ENCODE measurements around a stretch of chr16.

DNA sequence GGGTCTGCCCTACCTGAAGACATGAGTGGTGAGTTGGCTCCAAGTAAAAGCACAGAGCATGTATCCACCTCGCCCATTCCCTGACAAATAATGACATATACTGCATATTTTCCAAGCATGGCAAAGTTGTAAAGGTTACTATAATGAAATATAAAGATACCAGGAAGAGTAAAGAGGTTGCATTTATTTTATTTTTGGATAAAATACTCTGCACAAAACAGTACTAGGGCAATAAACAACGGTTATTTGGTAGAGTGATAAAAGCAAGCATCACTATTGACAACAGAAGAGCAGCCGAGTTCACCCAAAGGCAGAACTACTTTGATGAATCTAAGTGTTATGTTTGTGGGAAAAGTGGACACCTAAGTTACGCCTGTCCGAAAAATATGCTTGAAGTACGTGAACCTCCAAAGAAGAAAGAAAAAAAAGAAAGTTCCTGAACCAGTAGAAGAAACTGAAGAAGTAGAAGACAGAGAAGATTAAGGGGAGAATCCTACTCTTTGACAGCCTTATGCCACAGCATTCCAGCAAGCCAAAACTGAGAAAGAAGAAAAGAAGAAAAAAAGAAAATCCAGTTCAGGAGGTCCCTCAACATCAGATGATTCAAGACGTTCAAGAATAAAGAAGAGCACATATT is 46.8 kb upstream of the VPS4A start:
- RRBS, 2 experiments, result no CpG with 5 or more reads among the region's 7 CpGs

- RRBS, 2 experiments, result no CpG with 5 or more reads among the region's 13 CpGs
Observed at GRCh38 chr16:69322286-69322986, 8.0 kb downstream of the PDF start.

DNA sequence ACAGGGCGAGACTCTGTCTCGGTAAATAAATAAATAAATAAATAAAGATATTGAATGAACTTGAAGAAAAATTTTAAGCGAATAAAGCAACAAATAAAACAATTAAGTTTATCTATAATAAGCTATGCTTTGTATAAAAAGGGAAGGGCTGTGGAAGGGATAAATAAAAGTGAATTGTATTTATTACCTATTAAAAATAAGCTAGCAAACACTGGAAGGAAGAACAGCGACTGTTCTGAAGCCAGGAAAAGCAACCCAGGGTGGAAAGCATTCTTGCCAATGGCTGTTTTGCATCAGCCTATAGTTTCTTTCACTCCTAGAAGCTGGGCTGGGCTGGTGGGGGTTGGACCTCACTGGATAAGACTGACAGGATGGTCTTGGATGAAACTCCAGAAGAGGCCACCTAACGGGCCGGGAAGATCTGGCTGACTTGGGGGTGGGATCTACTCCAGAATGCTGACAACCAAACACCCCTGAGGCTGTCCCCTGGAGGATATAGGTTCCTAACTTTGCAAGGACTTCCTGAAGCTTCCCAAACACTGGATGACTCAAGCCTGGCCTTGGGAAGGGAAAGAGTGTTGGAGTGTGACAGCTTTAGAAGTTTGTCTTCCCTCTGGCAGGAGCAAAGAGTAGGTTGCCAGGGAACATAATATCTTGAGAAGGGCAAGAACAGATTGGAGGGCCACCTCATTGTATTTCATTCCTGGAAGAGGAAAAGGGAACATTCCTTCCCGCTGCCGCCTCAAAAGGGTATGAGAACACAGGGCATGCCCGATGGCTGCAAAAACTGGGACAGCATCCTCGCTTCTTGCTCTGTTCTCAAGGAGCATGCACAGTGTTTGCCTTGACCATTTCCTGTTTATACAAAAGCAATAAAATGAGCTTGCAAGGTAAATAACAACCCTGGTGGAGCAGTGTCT is 6.9 kb upstream of the CYB5B start:
- RRBS, 2 experiments, result no CpG with 5 or more reads among the region's 10 CpGs

DNA sequence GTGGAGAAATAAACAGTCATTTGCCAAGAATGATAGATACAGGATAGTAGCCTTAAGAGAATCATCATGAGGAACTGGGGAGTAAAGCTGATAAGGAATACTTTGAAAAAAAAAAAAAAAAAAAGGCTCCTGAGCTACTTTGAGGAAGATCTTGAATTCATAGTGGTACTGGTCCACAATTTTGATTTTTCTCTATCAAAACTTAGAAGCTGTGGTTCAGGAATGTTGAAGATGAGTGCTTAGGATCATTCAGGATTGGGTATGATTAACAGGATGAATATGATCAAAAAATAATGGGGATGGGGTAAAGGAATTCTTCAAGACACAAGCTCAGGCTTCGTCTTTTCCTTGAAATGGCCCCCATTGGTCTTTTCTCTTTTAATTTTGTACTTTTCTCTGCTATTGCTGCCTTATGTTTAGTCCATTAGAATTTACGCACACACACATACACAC is 34.9 kb downstream of the NFAT5 start:
- RRBS, 2 experiments, result no CpG with 5 or more reads among the region's 2 CpGs

- RRBS, 2 experiments, result no CpG with 5 or more reads among the region's 12 CpGs
Observed at GRCh38 chr16:69725755-69726054, 655 bp downstream of the NQO1 start.

DNA sequence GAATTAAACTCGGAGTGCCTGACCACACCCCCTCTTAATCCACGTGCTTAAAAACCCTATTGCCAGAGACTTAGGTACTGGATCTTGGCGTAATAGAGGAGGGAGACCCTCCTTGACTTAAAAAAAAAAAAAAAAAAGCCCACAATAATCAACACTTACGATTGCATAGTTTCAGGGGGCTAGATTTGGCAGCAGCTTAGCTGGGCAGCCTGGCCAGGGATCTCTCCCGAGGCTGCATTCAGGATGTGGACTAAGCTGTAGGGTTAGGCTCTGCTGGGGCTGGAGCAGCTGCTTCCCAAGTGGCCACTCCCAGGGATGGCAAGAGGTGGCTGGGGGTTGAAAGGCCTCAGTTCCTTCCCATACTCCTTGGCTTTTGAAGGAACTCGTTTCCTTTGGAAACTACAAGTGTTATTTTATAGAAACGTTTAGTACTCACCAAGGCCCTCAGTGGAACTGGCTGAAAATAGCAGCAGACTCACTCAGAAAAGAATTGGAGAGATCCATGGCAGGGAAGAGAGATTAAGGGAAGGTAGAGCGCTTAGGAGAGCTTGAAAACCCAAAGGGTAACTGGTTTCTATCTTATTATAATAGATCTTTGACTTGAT is 76.3 kb downstream of the WWP2 start:
- RRBS, 2 experiments, result no CpG with 5 or more reads among the region's 8 CpGs

- RRBS, 2 experiments, result no CpG with 5 or more reads among the region's 4 CpGs
Observed at GRCh38 chr16:69840666-69841022, 78.5 kb downstream of the WWP2 start.

DNA sequence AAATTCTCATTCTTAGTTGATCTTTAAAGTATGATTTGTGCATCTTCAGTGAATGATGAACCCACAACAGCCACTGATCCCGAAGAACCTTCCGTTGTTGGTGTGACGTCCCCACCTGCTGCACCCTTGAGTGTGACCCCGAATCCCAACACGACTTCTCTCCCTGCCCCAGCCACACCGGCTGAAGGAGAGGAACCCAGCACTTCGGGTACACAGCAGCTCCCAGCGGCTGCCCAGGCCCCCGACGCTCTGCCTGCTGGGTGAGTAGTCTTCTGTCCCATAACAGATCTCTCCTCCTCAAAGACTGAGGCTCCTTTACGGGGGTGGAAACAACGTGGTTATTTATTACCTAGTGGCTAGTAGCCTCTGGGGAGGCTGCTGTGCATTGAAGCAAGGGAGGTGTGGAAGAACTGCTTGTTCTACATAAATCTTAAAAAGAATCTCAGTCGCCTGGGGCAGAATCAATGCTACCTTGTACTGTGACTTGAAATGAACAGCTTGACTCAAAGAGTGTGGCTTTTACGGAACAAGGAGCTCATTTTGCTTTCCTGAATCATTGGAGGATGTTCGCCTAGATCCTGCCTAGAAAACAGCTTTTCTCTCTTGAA is 63.0 kb upstream of the CLEC18A start:
- RRBS, 2 experiments, result no CpG with 5 or more reads among the region's 15 CpGs

- RRBS, 2 experiments, result no CpG with 5 or more reads among the region's 17 CpGs
Observed at GRCh38 chr16:70152375-70153118, 21.0 kb upstream of the CLEC18C start.

GRCh38 chr16:70158203-70158959 is 15.2 kb upstream of the CLEC18C start:
- RRBS, 2 experiments, result no CpG with 5 or more reads among the region's 7 CpGs

- RRBS, 2 experiments, result no CpG with 5 or more reads among the region's 7 CpGs
Observed at GRCh38 chr16:70283272-70283729, 6.0 kb downstream of the AARS1 start.

- RRBS, 2 experiments, result no CpG with 5 or more reads among the region's 8 CpGs
Observed at GRCh38 chr16:70412057-70412780, 26.7 kb downstream of the ST3GAL2 start.

GRCh38 chr16:70571637-70572460 is 48.2 kb downstream of the SF3B3 start:
- RRBS, 2 experiments, result no CpG with 5 or more reads among the region's 10 CpGs

DNA sequence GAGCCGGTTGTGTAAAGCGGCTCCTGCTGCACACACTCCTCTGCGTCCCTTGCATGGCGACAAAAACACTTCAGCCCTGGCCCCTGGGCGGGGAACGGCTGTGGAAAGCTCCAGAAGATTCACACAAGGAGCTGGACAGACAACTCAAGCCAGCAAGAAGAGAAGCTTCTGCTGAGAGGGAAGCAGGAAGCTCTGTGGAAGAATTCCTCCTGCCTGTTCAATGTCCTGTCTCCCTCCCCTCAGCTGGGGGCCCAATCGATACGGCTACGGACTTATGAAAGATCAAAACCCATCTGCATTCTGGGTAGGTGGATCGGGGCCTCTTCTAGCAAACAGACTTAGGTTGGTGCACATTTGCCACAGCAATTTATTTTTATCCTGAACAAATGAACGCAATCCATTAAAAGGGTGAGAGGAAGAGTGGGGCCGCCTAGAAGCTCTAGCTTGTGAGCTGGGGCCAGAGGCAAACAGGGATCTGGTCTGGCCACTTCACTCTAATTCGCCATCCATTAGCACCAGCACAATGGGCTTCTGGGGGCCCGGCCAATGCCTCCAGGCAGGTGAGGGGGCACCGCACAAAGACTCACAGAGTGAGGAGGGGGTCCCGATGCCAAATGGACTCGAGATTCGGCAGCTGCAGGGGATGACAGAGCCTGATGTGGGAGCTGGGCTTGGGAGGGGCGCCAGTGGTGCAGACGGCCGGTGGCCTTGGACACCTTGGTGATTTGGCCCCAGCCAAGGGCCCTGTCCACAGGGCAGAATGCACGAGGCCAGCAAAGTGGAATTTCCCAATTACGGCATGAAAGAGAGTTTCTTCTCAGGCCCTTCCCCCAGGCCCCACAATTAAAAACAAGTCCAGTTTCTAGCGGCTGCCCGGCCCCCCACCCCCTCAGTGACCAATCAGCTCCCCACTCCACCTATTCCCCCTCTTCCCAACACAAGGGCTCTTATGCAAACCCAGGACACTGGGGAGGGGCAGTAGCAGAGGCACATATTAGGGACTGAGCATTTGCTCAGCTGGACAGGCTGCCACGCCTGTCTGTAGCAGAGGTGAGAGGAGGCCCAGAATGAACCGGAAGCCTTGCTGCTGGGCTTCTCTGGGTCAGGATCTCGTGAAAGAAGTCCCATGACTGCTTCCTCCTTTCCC is 39.1 kb upstream of the MTSS2 start:
- RRBS, 2 experiments, result no CpG with 5 or more reads among the region's 28 CpGs

- RRBS, 2 experiments, result no CpG with 5 or more reads among the region's 4 CpGs
Observed at GRCh38 chr16:70726963-70727281, 41.1 kb upstream of the MTSS2 start.

GRCh38 chr16:70736740-70737301 is 51.0 kb upstream of the MTSS2 start:
- RRBS, 2 experiments, result 93 to 96% methylated on average over 6 of the region's 12 CpGs

GRCh38 chr16:70750762-70751470 is 50.0 kb downstream of the VAC14 start:
- RRBS, 2 experiments, result no CpG with 5 or more reads among the region's 16 CpGs

- RRBS, 2 experiments, result no CpG with 5 or more reads among the region's 4 CpGs
Observed at GRCh38 chr16:71354139-71354544, 4.4 kb upstream of the CALB2 start.

DNA sequence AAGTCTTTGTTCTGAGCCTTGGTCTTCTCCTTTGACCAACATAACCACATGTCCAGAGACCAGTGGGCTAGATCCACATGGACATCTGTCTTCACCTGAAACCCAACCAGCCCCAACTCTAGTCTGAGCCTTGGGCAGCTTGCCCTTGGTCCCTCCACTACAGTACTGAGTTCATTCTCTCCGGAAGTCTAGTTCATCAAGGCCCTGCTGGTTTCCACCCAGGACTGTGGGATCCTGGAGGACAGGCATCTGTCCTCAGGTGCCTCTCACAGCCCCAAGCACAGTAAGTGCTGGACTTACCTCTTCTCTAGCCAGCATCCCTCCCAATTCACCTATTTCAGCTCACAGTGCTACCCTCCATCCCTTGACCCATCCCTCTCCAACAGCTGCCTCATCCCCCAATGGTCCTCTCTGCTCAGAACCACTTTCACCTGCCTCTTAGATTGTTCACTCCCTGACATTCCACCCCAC is 26.2 kb downstream of the TLE7 start:
- RRBS, 2 experiments, result no CpG with 5 or more reads among the region's 1 CpG

GRCh38 chr16:71425767-71427142 is 15.6 kb downstream of the TLE7 start:
- RRBS, 2 experiments, result 12 to 19% methylated on average over 25 of the region's 70 CpGs

Measured in Panc1 (cell line).